ENCODE results near the gene LRFN4.

GRCh38 chr11:66856471-66857166 lies at the start of gene LRFN4:
Gene LRFN4 (plus strand): TSS chr11:66857064.
- CAGE, long polyA plus RNA: no peak
- RRBS: 1% methylated on average over 69 of the region's 95 CpGs

DNA sequence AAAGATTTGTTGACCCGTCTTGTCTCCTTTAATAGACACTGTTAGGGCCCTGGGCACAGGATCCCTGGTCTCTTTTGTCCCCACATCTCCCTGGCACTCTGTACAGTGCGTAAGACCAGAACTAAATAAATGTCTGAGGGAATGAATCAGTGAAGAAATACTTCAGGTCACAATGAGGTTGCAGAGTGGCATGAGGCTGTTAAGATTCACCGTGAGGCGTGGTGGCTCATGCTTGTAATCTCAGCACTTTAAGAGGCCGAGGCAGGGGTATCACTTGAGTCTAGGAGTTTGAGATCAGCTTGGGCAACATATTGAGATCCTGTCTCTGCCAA lies 26.7 kb downstream of the LRFN4 start:
- CAGE, long polyA plus RNA: no peak
- RRBS: no CpG with 5 or more reads among the region's 5 CpGs

DNA sequence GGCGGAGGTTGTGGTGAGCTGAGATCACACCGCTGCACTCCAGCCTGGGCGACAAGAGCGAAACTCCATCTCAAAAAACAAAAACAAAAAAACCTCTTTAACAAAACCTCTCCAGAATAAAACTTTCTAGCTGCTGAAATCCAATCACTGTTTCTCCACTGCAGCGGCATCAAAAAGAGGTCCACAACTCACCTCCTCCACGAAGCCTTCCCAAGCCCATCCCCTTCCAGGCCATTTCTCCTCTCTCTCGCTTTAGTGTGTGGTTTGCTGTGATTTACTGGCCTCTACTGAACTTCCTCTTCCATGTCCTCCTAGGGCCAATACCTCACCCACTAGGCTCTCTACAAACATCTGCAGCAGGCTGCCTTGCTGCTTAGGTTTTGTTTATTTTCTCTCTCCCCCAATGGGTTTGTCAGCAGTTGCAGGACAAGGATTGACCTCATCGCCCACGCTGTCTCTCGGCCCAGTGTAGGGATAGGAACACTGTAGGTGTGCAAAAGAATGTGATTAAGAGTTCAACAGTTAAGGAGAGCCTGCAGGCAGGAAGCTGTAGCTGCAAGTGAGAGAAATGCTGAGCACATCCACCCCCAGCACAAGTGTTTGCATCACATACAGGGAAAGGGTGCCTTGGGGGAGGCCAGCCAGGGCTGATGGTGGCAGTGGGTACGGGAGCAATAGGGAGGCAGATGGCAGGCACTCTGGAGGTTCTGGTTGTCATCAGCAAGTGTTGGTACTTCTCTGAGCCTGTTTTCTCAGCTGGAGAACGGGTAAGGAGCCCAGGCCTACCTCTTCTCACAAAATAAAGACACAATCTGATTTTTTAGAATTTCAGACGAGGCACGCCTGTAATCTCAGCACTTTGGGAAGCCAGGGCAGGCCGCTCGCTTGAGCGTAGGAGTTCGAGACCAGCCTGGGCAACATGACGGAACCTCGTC lies 1.4 kb downstream of the PC start:
- CAGE, long polyA plus RNA: no peak
- RRBS: no CpG with 5 or more reads among the region's 20 CpGs

DNA sequence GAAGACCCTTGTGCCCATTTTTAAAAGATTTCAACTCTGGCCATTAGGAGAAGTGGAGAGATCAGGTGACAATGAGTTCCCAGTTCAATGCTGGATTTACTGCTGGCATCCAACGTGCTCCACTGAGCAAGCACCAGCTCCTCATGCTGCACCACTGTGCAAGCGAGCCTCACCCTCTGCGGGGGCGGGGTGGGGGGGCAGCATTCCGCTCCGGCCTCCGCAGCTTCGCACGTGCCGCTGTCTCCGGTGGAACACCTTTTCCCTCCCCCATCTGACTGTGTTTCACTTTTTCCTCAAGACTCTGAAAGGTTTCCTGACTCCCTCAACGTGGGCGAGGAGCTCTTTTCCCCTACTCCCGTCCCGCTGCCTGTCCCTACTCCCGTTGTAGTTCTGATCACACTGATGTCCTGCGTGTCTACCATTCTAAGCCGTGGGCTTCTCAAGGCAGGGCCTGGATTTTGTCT lies 831 bp upstream of the RHOD start:
- CAGE, long polyA plus RNA: no peak
- RRBS: no CpG with 5 or more reads among the region's 18 CpGs

DNA sequence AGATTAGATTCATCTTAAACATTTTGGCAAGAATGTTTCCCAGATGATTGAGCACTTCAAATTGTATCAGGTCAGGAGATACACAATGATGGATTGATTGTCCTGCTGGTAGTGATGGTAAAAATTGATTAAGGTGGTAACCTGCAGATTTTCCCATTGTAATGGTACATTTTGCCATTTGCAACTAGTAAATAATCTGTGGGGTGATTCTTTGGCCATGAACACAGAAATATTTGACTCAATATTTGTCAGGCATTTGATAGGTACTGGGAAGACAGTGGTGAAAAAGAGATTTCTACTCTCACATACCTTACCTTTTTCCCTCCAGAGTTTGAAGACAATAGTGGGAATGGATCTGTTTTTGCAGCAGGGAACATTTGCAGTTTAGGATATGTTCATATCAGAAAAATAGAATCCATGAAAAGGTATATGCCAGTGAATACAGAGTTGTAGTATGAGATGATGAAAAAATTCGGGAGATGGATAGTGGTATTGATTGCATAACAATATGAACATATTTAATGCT lies 40.5 kb downstream of the KDM2A start:
- CAGE, long polyA plus RNA: no peak
- RRBS: no CpG with 5 or more reads among the region's 1 CpG

- CAGE, long polyA plus RNA: no peak
These were observed 20.4 kb upstream of the GRK2 start for GRCh38 chr11:67245866-67246281.

DNA sequence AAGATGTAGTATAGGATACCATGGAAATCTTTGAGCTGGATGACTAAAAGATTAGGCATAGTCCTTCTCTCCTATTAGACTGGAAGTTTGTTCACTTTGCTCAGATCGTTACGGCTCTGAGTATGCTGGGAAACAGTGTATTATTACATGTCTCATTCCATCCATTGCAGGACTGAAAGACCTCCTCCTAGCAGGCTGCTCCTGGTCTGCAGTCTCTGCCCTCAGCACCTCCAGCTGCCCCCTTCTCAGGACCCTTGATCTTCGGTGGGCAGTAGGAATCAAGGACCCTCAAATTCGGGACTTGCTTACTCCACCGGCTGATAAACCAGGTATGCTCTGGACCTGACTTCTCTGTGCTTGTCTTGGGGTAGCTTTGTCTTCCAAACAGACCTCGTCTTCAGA lies 13.0 kb upstream of the GRK2 start:
- CAGE, long polyA plus RNA: no peak
- RRBS: no CpG with 5 or more reads among the region's 6 CpGs

GRCh38 chr11:67271354-67272457 lies 5.4 kb downstream of the GRK2 start:
- CAGE, long polyA plus RNA: no peak
- RRBS: 57% methylated on average over 2 of the region's 28 CpGs

DNA sequence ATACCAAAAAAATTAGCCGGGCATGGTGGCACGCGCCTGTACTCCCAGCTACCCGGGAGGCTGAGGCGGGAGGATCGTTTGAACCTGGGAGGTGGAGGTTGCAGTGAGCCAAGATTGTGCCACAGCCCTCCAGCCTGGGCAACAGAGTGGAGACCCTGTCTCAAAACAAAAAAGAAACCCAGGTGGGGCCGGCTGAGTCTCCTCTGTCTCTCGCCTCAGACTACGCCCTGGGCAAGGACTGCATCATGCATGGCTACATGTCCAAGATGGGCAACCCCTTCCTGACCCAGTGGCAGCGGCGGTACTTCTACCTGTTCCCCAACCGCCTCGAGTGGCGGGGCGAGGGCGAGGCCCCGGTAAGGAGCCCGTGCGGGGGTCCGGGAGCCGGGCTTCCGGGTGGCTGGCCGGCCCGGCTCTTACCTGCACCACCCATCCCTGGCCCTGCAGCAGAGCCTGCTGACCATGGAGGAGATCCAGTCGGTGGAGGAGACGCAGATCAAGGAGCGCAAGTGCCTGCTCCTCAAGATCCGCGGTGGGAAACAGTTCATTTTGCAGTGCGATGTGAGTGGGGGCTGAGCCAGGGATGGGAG lies 4.4 kb upstream of the ANKRD13D start:
- CAGE, long polyA plus RNA: no peak
- RRBS: no CpG with 5 or more reads among the region's 30 CpGs

DNA sequence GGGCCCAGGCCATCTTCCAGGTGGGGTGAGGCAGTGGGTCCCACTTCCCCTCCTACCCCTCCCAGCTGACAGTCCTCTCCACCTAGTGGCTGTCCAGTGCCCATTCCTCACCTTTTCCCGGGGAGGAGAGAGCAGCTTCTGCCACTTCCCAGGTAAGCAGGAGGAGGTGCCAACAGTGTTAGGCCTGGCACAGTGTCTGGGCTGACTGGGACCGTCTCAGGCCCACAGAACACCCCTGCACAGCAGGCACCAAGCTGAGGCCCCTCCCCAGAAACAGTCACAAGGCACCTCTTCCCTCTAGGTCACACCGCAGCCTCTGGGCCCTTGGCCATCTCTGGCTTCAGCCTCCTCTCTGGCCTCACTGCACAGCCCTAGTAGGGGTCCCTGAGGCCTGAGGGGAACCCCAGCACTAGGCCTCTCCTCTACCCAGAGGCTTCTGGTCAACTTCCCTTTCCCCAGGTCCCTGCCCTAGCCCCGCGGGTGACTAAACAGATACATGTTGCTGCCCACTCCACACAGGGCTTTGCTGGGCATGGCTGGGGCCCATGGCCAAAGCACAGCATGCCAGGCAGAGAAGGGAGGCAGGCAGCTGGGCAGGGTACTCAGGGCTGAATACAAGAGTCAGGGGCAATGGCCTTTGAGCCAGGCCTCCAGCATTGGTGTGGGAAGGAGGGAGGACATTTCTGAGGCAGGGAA lies 2.3 kb upstream of the ANKRD13D start:
- CAGE, long polyA plus RNA: no peak
- RRBS: no CpG with 5 or more reads among the region's 5 CpGs

DNA sequence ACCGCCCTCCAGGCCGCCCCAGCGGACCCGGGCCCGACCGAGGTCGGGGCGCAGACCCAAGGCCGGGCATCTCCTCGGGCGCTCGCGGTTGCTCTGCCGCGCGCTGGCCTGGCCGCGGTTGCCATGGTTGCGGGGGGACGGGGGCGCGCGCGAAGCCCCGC lies 121 bp upstream of the ANKRD13D start:
- CAGE, long polyA plus RNA: no peak
- RRBS: no CpG with 5 or more reads among the region's 25 CpGs

- CAGE, long polyA plus RNA: no peak
- RRBS: no CpG with 5 or more reads among the region's 16 CpGs
These were observed 9.2 kb downstream of the SSH3 start for GRCh38 chr11:67312407-67313110.

- CAGE, long polyA plus RNA: no peak
- RRBS: no CpG with 5 or more reads among the region's 6 CpGs
These were observed 19.5 kb downstream of the SSH3 start for GRCh38 chr11:67322773-67323306.

DNA sequence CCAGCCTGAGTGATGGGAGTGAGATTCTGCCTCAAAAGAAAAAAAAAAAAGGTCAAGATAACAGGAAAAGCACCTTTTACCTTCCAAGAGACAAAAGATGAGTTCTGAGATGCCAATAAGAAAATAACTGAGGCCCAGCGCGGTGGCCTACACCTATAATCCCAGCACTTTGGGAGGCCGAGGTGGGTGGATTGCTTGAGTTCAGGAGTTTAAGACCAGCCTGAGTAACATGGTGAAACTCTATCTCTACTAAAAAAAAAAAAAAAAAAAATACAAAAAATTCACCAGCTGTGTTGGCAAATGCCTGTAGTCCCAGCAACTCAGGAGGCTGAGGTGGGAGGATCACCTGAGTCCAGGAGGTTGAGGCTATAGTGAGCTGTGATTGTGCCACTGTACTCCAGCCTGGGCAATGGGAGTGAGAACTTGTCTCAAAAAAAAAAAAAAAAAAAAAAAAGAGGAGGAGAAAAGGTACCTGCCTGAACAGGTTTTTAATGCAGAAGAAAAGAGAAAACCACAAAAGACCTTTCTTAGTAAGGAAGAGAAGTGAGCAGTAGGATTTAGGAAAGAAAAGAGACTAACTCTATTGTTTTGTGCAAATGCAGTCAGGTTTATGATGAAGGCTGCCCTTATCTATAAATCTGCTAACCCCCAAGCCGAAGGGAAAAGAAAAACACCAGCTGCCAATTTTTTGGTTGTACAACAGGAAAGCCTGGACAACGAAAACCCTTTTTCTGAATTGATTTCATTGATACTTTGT lies 21.5 kb downstream of the POLD4 start:
- CAGE, long polyA plus RNA: no peak
- RRBS: no CpG with 5 or more reads among the region's 5 CpGs

DNA sequence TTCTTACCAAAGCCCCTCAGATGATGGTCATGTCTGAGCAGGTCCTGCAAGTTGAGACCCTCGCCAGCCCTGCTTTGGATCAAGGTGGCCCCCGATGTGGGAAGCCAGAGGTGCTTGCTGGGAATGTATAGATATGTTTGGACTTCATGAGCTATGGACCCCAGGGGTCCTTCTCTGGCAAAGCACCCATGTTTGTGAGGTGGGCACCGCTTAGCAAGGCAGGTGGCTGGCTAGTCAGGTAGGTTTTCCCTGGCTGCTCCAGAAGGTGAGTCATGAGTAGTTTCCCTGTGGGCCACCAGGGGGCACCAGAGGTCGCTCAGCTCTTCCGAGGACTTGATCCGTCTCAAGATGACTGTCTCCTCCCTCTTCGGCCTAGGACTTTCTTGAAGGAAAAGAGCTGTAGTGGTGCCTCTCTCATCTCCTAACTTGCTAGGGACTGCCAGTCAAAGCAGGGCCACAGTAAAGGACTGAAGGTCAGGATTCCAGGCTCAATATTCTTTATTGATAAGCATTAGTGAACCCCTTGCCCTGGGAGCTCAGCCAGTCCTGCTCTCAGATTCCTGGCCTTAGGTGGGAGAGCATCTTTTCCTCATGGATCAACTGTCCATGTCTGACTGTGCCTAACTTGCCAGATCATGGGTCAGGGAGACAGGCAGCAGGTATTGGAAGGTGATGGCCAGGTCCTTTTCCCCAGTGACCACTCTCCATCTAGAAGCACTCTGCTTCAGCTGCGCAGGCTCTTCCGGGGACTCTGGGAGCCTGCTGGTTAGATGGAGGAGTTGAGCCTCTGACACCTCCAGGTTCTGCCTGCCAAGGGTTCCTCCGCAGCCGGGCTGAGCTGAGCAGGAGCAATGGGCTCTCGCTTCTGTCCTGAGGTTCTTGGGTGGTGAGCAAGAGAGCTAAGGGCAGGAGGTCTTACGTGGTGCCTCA lies 2.0 kb downstream of the POLD4 start:
- CAGE, long polyA plus RNA: no peak
- RRBS: 99% methylated on average over 3 of the region's 13 CpGs

DNA sequence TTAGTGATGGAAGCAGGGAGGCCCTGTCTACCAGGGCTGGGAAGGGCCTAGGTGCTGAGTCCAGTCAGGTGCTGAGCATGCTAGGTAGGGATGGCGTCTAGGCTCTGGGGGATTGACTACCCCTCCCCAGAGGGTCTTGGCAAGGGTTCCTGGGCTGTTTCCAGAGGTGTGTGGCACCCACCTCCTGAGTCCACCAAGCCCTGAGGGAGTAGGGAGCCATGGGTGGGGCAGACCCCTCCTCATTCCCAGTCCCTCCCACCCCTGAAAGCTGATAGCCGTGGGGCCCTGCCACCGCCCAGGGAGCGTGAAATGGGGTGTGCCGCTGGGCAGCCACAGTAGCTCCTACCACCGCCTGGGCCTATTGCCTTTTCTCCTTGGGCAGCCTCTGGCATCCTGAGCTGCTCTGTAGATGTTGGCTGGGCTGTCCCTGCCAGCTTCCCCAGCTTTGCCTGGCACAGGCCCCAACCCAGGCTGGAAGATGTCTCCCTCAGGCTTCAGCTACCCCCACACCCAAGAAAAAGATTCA lies 2.0 kb upstream of the POLD4 start:
- CAGE, long polyA plus RNA: no peak
- RRBS: no CpG with 5 or more reads among the region's 6 CpGs

- CAGE, long polyA plus RNA: no peak
- RRBS: no CpG with 5 or more reads among the region's 11 CpGs
These were observed 7.6 kb downstream of the CLCF1 start for GRCh38 chr11:67365710-67366330.

DNA sequence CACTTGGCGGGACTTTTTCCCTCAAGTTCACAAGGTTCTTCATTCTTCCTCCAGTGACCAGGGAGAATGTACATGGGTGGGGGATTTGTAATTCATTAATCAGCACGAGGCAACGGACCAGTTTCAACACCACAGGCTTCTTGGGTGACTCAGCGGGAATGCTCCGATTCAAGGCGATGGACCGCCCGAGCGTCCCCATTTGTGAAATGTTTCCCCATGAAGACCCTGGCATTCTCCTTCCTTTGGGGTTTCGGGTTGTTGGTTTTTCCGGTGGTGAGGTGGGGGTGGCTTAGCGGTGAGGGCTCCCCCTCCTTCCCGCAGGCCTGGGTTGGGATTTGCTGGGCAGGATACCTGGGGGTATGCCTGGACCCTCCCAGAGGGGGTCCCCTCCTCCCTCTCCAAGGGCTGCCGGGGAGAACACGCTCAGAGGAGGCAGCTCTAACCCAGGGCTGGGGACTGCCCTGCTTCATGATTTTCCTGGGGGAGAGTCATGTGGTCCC lies 1.0 kb upstream of the CLCF1 start:
- CAGE, long polyA plus RNA: no peak
- RRBS: no CpG with 5 or more reads among the region's 15 CpGs

DNA sequence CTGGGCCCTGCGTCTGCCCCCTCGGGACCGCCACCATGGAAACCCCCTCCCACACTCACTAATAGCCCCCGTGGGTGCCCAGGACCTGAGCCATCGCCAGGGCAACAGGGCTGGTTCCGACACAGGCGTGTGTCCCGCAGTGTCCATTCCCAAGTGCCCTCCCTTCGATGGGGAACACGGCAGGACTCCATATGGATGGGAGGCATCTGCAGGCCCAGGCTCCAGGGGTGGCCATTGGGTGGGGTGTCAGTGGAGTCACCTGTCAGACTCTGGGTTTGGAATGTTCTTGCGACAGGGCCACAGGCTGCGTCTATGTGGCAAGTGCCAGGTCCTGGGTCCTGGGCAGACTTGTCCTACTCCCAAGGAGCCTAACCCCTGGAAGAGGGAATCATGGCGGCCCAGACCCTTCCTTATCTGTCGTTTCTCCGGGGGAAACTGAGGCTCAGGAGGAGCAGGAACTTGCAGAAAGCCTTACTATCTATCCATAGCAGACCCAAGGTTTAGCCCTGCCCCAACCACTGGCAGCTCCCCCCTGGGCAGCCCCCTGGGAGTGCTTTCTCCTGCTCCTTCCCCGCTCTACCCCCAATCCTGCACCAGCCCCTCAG lies 4.8 kb upstream of the CARNS1 start:
- CAGE, long polyA plus RNA: no peak
- RRBS: no CpG with 5 or more reads among the region's 16 CpGs

- CAGE, long polyA plus RNA: no peak
- RRBS: 7% methylated on average over 3 of the region's 9 CpGs
These were observed 433 bp downstream of the CARNS1 start for GRCh38 chr11:67415913-67416309.

Data from mammary epithelial cell (primary cell).